Osteocyte (in vitro differentiated cells): Measurements from ENCODE around the gene BCCIP.

DNA sequence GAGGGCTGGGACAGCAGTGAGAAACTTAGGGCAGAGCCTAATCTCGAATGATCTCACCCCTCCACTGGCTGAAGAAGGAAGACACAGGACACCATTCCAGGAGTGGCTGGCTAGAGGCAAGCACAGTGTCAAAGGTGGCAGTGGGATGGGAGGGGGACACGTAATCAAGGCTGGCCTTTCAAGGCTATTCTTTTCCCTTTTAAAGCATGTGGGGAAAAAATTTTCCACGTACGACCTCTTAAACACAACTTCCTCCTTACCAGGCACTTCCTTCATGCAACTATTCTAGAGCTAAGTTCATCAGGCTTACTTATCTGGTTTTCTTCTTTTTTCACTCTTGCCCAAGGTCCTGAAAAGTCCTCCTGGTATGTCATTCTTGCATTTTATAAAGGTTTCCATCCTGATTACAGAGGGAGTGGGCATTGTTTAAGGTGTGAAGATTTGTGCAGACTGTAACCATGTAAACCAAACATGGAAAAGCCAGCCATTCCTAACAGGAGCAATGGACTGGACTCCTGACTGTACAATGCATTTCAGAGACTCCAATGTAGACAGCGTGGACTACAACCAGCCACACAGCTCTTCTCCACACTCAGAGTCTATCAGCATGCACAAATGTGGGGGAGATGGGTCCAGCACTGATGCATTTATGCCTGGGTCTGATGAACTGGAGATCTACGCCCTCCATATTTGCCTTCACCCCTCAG is 14.8 kb downstream of the FAM53B start:
- PRO-cap, result no peak

GRCh38 chr10:124739969-124740376 is 4.2 kb downstream of the FAM53B start:
- PRO-cap, result no peak

DNA sequence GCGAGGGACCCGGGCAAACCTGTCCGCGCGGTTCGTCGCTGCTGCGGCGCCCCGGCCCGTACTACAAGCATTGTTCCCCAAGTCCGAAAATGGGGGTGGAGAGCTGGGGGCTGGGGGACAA is 1.3 kb downstream of the FAM53B start:
- PRO-cap, result no peak

GRCh38 chr10:124748993-124749723 is 5.0 kb upstream of the FAM53B start:
- PRO-cap, result no peak

GRCh38 chr10:124967027-124967612 is 25.2 kb downstream of the ZRANB1 start:
- PRO-cap, result no peak

DNA sequence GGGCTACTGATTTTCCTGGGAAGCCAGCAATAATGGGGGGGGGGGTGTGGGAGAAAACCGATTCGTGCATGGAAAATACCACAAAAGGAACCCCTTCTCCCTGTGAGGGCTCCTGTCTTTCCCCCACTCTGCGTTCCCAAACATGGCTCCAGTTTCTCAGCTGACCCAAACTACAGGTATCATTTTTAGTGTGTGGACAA is 36.1 kb downstream of the CTBP2 start:
- PRO-cap, result no peak

DNA sequence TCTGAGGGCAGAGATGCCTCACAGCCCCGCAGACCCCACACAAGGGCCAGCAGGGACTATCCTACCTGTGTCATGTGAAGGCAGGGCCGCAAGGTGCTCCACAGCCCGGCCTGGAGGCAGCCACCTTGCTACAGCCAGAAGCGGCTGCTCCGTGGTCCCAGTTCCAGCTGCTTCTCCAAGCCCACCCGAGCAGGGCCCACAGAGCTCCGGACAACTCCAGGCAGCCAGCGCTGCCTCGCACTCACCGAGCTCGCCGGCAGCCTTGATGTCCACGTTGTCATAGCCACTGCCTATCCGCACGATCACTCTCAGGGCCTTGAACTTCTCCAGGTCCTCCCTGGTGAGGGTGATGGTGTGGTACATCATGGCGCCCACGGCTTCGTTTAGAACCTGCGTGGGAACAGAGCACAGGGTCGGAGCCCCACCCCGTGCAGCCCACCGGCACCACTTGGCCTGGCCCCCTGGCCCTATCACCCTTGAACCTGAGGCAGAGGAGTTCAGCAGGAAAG is 25.1 kb downstream of the CTBP2 start:
- PRO-cap, result no peak

- PRO-cap, result unidirectional peak, minus-strand start at chr10:125060635; bidirectional peak, plus-strand start at chr10:125060755, minus-strand start at chr10:125060635
Observed at GRCh38 chr10:125060473-125061658, 33.0 kb upstream of the CTBP2 start.

- PRO-cap, result no peak
Observed at GRCh38 chr10:125079073-125079558, 51.2 kb upstream of the CTBP2 start.

DNA sequence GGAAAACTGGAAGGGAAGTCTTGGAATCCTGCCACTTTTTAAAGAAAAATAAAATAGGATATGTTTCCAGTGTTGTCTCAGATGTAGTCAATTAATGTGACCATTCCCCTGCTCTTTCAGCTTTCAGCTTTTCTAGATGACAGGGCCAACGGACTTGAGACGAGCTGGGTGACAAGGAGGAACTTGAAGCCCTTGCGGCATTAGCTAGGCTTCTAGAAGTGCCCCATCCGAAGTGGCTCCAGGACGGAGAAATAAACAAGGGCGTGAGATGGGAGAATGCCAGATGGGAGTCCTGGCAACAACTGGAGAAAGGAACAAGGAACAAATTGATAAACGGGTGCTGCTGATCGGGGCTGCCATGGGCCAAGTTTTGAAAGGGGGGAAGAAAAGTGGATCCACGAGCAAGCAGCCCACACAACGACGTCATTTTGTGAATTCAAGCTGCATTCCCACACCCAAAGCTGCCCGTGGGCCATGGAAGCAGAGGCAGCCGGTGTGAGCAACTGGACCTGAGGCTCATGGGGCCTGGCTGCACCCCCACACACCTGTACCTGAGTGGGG is 90.3 kb upstream of the CTBP2 start:
- PRO-cap, result no peak

DNA sequence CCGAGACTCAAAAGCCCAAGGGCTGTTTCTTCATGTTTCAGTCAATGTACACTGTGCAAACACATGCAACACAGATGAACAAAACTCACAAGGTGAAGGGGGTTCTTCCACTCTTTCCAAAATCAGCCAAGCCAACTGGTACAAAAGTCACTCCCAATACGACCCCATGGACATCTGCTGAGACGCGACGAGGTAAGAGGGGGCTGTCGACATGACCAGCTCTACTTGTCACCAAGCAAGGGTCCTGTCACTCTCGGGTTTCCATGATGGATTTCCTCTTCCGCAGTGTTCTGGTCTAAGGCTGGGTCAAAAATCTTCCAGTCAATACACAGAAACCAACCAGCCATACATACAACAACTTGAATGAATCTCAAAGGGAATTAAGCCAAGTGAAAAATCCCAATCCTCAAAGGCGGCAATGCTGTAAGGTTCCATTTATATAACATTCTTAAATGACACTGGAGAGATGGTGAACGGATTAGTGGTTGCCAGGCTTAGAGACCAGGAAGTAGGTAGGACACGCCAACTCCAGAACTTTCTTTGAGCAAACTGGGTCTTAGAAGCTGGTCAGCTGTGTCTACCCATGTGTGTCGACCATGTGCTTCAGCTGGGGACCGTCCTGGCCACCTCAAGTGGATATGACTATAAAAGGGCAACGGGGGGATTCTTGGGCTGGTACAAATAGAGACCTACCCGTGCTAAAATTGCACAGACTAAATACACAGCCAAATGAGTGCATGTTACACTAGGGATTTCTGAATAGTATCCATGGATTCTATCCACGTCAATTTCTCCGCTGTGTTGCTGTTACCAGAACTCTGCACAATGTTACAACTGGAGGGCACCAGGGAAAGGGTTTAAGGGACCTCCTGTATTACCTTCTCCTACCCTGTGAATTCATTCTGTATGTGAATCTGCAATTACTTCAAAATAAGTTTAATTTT is 95.0 kb upstream of the CTBP2 start:
- PRO-cap, result no peak

- PRO-cap, result no peak
Observed at GRCh38 chr10:125152097-125152559, 124.3 kb upstream of the CTBP2 start.

DNA sequence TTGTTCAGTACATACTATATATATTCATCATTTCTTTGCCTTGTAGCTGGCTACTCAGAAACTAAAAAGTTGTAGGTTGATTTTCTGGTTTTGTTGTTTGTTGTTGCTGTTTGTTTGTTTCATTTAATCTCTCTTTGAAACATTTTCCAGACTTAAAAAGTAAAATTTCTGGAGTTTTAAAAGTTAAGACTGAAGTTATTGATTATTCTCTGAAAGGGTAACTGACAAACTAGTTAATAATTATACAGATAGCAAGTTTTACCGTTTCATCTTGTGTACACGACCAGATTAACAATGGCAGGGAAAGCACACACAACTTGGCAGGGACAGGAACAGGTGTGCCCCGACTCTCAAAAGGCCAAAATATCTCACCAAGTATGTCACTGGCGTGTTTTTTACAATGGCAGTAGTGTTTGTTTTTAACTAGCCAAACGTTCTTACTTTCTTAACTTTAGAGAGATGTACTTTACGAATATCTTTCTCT is 128.8 kb upstream of the CTBP2 start:
- PRO-cap, result no peak

DNA sequence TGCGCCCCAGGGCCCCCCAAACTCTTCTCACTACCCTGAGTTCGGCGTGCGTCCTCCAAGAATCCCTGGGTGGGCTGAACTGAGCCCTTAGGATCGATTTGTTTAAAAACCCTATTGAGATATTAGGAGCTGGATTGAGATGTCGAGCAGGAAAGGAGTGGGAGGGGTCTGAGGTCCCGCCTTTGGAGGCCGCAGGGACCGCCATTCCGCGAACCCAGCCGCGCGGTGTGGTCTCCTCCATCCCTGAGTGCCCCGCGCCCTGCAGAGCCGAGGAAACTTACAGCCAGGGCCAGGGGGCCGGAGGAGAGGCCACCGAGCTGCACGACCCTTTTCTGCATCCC is 134.1 kb upstream of the CTBP2 start:
- PRO-cap, result no peak

DNA sequence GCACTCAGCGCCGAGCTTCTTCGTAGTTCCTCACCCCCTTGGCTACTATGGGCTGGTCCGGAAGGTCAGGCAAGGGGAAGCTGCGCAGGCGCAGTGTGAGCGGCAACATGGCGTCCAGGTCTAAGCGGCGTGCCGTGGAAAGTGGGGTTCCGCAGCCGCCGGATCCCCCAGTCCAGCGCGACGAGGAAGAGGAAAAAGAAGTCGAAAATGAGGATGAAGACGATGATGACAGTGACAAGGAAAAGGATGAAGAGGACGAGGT is at the start of gene BCCIP:
TSS of gene BCCIP (plus strand) at position 96 of the 262 bp plus-strand sequence.
- PRO-cap, result bidirectional peak, plus-strand start at position 96 of the sequence, minus-strand start outside the sequence

DNA sequence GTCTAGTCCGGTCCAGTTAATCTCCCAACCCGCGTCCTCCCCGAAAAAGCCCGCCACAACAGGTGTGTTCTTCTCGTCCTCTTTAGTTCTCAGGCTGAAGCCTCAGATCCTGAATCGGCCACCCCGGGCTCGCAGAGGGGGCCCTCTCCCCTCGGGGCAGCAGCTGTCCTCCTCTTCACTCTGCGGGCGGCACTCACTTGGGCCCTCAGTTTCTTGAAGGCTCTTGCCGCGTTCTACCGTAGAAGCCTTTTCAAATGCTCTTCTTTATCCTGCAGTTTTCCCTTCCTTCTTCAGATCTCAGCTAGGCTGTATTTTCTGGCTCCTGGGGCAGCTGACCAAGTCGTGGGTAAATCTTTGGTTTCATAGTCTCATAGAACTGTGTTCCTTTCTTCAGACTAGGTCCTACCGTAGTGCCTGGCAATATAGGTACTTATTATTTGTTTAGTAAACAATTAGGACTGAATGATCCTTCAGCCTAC is 605 bp downstream of the BCCIP start:
- PRO-cap, result no peak

DNA sequence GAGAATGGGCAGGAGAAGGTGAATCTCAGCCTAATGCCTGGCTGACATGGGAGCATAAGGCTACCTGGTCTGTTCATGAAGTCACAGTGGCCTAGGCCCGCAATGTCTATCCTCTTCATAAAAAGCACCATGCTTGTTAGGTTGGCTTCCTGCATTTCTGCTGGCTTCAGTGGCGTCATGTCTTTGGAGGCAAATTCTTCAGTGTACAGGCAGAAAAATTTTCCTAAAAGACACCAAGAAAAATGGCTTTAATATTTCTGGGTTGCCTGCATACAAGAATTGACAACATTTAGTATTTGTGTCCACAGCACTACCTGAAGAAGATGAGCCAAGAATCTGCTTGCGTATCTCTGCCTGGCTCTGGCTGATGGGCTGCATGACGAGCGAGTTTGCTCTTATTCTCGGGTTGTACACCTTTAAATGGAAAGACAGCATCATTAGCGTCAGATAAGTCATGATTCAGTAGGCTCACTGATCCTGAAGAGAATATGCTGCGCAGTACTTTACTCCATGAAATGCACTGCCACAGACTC is 28.8 kb downstream of the DHX32 start:
- PRO-cap, result no peak

GRCh38 chr10:126175783-126176285 is 212.4 kb downstream of the ADAM12 start:
- PRO-cap, result no peak

- PRO-cap, result no peak
Observed at GRCh38 chr10:126225408-126225936, 162.8 kb downstream of the ADAM12 start.

DNA sequence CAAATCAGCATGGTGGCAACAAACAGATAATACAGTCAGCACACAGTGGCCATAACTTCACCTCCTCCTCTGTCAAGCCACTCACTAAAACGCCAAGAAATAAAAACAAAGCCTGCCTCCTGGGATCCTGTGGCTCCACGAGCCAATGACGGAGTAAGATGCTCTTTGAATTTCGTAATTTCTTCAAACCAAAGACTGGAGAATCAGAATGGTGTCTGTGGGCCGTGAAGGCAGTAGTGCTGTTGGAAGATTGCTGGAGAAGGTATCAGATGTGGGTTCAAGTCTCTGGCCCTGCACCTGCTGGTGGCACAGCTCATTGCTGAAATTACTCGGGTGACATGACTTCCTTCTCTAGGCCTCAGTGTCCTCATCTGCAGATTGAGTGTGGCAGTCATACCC is 140.5 kb downstream of the ADAM12 start:
- PRO-cap, result no peak